Epidermal melanocyte (primary cell): ENCODE measurements around a stretch of chr15.

- RRBS: no CpG with 5 or more reads among the region's 34 CpGs
Measured at GRCh38 chr15:88254877-88255593, 1.5 kb downstream of the NTRK3 start.

DNA sequence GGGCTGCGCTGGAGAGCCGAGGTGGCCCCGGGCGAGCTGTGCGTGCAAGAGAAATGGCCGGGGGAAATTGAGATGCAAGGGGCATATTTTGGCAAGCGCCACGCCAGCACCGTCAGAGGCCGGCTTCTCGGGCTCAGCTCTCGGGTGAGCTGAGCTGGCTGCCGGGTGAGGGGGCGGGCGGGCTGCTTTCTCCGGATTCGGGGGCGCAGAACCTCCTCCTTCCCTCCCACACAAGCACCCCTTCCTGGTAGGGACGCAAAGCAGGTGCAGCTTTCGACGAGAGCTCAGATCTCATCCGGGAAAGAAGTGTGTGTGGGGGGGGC is 1.0 kb upstream of the NTRK3 start:
- RRBS: 4% methylated on average over 14 of the region's 22 CpGs

DNA sequence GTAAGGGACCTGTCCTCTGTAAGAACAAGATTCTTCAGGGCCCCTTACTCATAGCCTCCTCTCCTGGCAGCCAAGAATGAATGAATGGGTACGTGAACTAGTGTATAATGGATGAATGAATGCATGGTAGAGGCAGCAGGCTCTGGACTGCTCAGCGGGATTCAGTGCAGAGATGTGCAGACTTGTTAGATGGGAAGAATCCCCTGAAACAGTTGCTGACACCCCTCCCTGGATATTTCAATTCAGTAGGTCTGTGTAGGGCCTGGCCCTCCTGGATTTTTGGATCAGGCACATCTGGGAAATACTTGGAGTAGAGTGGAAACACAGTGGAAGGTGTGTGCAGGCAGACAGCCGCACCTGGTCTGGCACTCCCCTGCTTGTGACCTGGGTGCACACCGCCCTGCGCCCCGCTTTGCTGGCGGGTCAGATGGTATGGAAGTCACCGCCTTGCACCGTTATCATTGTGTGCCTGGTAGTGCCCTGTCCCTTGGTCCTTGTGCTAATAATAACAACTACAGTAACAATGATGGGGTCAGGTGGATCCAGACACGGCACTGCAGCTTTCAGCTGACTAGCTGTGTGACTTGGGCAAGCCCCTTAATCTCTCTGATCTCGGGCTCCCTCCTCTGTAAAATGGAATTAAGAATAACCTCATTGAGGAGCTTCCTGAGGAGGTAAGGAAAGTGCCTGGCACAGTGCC is 9.4 kb downstream of the ISG20 start:
- RRBS: no CpG with 5 or more reads among the region's 11 CpGs

- RRBS: no CpG with 5 or more reads among the region's 12 CpGs
Measured at GRCh38 chr15:88649785-88650251, 11.0 kb downstream of the ISG20 start.

DNA sequence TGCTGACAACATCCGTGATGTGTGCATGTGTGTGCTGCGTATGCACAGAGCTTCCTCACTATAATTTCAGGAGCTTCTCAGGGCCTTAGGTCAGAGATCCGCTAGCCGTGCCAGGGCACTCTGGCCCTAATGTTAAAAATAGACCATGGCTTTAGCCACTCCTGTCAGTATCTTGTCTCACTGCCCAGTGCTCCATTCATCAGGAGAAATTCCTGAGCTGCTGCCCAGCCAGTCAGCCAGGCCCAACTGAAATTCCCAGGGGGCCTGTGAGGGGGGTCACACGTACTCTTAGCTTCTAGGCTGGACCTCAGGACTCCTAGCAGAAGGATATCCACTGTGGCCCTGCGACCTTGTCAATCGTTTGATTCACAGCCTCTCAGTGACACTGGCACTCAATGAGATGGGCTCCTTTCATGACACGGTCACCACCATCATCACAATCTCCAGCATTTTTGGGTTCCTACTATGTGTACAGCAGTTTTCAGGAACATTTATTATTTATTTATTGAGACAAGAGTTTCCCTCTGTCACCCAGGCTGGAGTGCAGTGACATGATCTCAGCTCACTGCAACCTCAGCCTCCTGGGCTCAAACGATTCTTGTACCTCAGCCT is 69.9 kb upstream of the ABHD2 start:
- RRBS: no CpG with 5 or more reads among the region's 9 CpGs

DNA sequence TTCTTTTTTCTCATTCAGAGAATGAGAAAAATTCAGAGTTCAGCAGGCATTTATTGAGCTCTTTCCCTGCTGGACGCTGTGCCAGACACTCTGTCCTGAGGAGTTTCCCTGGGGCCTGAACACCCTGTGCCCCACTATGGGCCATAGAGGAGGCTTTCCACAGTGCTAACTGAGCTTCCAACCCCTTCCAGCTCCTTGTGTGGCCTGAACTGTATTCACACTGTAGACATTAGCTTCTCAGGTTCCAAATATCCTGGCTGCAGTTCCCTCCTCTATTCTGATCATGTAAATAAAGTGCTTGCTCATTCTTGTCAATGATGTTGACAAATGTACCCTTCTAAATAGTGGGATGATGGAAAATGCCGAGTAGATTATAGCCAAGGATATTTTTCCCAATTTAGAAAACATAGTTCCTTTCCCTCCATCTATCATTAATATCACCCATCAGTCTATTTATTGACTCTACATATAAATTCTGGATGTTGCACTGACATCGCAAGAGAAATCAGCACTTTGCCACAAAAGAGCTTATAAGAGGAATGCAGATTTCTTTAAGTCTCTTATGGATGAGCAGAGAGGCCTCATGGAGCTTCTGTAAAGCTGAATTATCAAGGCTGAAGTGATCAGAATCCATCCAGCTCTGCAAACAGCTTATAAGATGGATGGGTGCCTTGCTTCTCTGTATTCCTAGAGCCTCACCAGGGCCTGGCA is 10.2 kb downstream of the ABHD2 start:
- RRBS: no CpG with 5 or more reads among the region's 3 CpGs

- RRBS: no CpG with 5 or more reads among the region's 8 CpGs
Measured at GRCh38 chr15:89137411-89138555, 49.5 kb downstream of the ABHD2 start.

GRCh38 chr15:89325244-89325770 is 9.3 kb downstream of the POLG start:
- RRBS: no CpG with 5 or more reads among the region's 11 CpGs

- RRBS: no CpG with 5 or more reads among the region's 10 CpGs
Measured at GRCh38 chr15:89809583-89810164, 5.0 kb downstream of the ANPEP start.

DNA sequence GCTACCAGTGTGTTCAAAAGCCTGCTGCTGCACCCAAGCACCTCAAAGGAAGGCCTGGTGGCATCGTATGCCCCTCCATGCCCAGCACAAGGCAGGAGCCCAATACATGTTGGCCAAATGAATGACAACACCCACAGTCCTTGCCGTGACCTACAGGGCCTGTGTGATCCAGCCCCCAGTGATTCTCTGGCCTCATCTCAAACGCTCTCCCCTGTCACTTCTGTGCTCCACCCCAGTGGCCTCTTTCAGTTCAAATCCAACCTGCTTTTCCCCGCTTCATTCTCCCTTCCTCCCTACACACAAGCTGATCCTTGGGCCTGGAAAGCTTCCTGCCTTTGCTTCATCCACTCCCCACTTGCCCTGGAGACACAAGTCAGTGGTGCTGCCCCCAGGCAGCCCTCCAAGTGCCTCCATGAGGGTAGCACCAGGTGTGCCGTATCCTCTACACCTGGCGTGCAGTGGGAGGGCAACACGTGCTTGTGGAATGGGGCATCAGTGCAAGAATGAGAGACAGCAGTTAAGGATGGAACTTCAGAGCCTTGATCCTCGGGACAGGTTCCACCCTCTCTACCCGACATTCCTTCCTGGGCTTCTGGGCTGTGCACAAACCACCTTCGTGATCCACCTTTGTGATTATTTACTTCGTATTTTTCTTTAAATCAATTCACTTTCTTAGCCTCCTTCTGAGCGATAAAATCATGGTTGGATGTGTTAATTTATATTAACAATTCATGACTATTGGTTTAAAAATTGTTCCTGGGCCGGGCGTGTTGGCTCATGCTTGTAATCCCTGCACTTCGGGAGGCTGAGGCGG is 3.8 kb downstream of the ANPEP start:
- RRBS: no CpG with 5 or more reads among the region's 16 CpGs

DNA sequence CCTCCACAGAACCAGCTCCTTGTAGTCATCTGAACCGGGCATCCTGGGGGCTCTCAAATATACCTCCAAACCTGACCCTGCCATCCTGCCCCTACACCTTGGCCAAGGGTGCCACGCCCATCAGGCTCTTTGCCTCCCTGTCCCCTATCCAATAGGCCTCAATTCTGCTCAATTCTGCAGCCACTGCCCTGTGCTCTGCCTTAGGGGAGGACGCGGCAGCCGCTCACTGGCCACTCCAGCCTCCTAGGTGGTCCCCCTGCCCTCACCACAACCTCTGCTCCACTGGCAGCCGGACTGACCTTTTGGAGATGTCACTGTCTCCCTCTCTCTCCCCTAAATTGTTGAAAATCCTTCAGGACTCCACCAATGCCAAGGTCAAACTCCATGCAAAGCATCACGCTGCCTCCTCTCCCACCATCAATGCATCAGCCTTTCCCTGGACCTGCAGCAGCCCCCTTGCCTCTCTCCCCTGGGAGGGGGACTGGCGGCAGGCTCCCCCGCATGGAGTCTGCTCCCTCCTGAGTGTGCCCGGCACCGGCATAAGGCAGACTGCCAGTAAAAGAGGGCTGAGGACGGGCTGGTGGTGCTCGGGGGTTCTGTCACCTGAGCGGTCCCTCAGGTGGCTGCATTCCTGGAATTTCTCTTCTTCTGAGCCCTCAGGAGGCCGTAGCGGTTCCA is 9.5 kb upstream of the ANPEP start:
- RRBS: no CpG with 5 or more reads among the region's 16 CpGs

GRCh38 chr15:89971623-89972065 is 29.5 kb upstream of the ZNF710 start:
- RRBS: no CpG with 5 or more reads among the region's 5 CpGs

GRCh38 chr15:90038452-90039047 is 37.4 kb downstream of the ZNF710 start:
- RRBS: no CpG with 5 or more reads among the region's 7 CpGs

GRCh38 chr15:90075105-90076541 is 26.6 kb downstream of the IDH2 start:
- RRBS: no CpG with 5 or more reads among the region's 20 CpGs

DNA sequence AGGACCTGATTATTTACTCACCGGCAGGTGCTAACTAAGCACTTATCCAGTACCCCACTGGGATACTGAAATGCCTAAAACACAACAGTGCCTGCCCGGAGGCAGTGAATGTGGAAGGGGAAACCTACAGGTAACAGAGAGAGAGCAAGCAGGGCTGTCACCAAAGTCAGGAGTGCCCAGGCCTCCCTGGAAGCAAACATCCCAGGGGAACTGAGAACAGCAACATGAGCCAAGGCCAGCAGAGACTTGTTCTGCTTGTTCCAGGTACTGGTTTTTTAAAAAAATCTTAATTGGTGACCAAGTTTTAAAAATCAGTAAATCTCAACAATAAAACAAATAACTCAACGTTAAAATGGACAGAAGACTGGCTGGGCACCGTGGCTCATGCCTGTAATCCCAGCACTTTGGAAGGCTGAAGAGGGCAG is 6.6 kb downstream of the IDH2 start:
- RRBS: 63% methylated on average over 2 of the region's 4 CpGs

DNA sequence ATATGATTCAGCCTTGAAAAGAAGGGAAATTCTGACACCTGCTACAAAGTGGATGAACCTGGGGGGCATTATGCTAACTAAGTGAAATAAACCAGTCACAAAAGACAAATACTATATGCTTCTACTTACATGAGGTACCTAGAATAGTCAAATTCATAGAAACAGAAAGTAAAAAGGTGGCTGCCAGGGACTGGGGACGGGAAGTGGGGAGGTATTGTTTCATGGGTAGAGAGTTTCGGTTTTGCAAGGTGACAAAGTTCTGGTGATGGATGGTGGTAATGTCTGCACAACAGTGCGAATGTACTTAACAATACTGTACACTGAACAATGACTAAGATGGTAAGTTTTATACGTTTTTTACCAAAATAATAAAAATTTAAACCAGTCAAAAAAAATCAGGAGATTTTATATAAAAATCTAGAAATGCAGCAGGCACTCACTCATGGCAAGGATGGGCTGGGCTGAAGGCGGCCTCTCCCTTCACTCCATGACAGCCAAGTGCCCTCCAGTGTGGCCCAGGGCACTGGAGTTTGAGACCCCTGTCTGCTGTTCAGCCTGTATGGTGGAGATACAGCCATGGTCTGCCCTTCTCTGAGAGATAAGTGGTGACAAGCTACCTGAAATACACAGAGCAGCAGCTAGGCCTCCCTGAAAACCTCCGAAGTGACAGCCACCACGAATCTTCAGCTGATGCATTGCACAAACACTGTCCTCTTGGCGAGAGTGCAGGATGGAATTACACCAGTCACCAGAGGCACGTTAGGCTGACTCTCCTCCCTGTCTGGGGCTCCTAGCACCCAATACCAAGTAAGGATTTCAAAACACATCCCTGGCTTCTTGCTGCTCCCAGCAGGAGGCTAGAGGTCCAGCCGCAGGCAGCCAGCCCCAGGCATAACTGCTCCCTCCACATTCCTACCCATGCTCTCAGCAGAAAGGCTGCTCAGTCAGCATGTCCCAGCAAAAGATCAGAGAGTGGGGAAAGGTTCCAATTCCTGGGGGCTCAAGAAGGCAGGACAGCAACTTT is 4.5 kb downstream of the IDH2 start:
- RRBS: no CpG with 5 or more reads among the region's 10 CpGs

GRCh38 chr15:90100380-90101012 is 1.8 kb downstream of the IDH2 start:
- RRBS: no CpG with 5 or more reads among the region's 11 CpGs

DNA sequence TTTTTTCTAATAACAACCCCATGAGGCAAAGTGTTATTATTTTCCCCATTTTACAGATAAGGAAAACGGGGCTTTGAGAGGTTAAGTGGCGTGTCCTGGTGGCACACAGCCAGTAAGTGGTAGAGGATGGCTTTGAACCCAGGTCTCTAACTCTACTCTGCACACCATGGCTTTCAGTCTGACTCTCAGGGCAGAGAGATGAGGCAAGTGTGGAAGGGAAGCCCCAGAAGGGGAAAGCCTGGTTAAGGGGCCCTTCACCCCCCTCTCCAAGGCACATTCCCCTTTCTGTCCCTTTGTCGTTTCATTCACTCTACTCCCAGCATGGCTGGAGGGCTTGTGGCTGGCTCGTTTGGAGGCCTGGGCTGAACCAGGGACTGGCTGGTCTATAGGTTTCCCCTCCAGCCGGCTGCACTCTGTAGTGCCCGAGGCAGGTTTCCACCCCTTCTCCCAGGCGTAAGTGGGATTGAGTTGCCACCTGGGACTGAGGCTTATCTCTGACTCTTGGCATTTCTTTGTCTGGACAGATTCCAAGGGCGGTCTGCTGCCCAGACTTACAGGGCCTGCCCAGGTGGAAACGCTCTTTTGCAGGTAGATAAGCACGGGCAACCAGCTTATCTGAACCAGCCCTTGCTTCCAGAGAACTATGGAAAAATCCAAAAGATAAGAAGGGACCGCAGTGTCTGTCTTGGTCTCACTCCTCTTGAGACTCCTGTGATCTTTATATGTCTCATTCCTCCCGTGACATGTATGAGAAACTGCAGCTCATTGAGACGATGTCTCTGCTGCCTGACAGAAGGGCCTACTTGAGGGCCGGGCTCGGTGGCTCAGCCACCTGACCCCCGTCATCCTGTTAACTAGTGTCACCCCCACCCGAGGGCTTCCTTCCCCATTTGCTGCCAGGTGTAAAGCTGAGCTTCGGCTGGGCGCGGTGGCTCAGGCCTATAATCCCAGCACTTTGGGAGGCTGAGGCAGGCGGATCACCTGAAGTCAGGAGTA is 12.3 kb downstream of the SEMA4B start:
- RRBS: no CpG with 5 or more reads among the region's 21 CpGs